ENCODE data around the genes NAA30, SLC35F4 and JKAMP.

GRCh38 chr14:56241429-56242361 is 123.5 kb downstream of the PELI2 start:
- PRO-cap, 5 experiments: no peak in any of the 5 experiments
- RAMPAGE, long total RNA, 2 experiments: no peak in any of the 2 experiments
- RRBS: no CpG with 5 or more reads among the region's 10 CpGs

- PRO-cap, 5 experiments: no peak in any of the 5 experiments
- RAMPAGE, long total RNA, 2 experiments: no peak in any of the 2 experiments
- RRBS: no CpG with 5 or more reads among the region's 10 CpGs
Measured at GRCh38 chr14:56310692-56311126, 192.5 kb downstream of the PELI2 start.

DNA sequence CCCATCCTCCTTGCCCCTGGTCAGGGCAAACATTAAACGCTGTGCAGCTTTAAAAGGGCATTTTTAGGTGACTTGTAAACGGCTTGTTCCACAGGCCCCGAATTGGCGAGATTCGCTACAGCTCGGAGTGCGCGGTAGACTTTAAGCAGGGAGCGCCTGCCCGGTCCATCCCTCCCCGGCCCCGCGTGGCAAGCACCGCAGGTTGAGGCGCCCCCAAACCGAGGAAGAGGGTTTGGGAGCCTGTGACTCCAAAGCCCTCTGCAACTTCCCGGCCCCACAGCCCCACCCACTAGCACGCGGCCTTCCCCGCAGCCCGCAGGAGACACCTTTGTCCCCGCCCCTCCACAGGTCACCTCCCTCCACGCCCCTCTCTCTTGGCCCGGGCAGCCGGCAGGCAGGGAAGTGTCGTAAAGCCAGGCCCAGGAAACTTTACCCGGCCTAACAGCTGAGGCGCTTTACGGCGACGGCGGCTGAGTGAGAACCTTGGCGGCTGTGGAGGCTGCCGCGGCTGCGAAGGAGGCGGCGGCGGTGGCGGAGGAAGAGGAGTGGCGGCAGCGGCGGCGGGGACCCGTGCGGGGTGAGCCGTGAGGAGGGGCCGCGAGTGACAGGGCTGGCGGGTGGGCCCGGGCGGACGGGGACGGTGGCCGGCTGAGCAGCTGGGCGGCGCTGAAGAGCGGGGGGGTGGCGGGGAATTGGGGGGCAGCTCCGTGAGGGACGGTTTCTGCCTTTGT is at the start of gene NAA30:
Gene NAA30 (plus strand): TSS at position 458 of the 731 bp plus-strand sequence.
- PRO-cap, 5 experiments: peak in 5 of 5 experiments; most common plus-strand start position 458 of the sequence (in 4); most common minus-strand start position 260 of the sequence (in 2)
- RAMPAGE, long total RNA, 2 experiments: start-site peak on the plus strand in 1 of 2 experiments, centred at position 464 of the sequence, 1,194 reads per replicate
- RRBS: under 1% methylated on average over 10 of the region's 61 CpGs

- PRO-cap, 5 experiments: no peak in any of the 5 experiments
- RAMPAGE, long total RNA, 2 experiments: no peak in any of the 2 experiments
- RRBS: 8% methylated on average over 51 of the region's 97 CpGs
Measured at GRCh38 chr14:57865385-57866271, at the start of gene SLC35F4. Gene SLC35F4 (minus strand): TSS chr14:57866092.

- PRO-cap, 5 experiments: no peak in any of the 5 experiments
- RAMPAGE, long total RNA, 2 experiments: no peak in any of the 2 experiments
- RRBS: no CpG with 5 or more reads among the region's 1 CpG
Measured at GRCh38 chr14:58288851-58289558, 9.3 kb upstream of the ARID4A start.

GRCh38 chr14:58298999-58299741 is 815 bp downstream of the ARID4A start:
- PRO-cap, 5 experiments: peak in 2 of 5 experiments; most common plus-strand start chr14:58299299 (in 1); most common minus-strand start chr14:58299159 (in 2)
- RAMPAGE, long total RNA, 2 experiments: no peak in any of the 2 experiments
- RRBS: 2% methylated on average over 34 of the region's 72 CpGs

DNA sequence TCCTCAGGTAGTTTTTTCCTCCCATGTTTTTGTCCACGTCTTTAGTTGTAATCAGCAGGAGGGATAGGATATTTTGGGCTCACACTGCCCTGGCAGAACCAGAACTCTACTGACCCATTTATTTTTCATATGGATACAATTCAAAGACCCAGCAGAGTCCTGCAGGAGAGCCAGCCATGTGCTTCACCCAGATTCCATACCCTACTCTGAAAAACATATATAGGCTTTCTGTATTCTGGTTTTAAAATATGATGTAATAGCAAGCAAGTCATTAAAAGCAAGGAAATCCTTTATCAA is 19.0 kb downstream of the DACT1 start:
- PRO-cap, 5 experiments: no peak in any of the 5 experiments
- RAMPAGE, long total RNA, 2 experiments: no peak in any of the 2 experiments
- RRBS: no CpG with 5 or more reads among the region's 1 CpG

DNA sequence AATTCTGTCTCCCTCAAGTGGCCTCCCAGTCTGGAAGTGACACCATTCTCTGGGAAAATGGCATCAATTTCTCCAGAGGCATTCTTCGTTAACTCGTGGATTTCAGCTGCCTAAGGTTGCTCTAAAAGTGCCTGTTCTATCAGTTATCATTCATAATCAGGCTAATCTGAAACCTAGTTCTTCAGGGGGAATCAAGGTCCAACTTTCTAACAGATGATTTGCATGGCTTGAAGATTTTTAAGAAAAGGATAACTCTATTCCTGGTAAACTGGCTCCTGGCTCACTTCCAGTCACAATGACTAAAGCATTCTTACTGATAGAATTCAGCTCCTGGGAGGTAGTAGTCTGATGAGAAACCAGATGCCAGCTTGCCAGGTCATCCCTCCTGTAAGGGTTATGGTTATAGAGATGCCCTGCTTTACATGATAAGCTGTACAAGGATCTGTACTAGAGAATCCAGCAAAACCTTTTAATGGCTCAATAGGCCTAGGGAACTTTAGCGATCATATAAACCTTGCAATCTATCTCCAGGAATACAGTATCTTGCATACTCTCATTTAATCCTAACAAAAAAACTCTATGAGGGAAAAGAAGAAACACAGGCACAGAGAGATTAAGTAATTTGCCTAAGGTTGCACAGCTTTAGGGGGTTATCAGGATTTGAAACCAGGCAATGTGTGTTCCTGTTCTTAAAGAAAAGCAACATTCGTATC is 1.5 kb downstream of the L3HYPDH start:
- PRO-cap, 5 experiments: peak in 1 of 5 experiments; most common plus-strand start position 340 of the sequence (in 1)
- RAMPAGE, long total RNA, 2 experiments: no peak in any of the 2 experiments
- RRBS: no CpG with 5 or more reads among the region's 4 CpGs

DNA sequence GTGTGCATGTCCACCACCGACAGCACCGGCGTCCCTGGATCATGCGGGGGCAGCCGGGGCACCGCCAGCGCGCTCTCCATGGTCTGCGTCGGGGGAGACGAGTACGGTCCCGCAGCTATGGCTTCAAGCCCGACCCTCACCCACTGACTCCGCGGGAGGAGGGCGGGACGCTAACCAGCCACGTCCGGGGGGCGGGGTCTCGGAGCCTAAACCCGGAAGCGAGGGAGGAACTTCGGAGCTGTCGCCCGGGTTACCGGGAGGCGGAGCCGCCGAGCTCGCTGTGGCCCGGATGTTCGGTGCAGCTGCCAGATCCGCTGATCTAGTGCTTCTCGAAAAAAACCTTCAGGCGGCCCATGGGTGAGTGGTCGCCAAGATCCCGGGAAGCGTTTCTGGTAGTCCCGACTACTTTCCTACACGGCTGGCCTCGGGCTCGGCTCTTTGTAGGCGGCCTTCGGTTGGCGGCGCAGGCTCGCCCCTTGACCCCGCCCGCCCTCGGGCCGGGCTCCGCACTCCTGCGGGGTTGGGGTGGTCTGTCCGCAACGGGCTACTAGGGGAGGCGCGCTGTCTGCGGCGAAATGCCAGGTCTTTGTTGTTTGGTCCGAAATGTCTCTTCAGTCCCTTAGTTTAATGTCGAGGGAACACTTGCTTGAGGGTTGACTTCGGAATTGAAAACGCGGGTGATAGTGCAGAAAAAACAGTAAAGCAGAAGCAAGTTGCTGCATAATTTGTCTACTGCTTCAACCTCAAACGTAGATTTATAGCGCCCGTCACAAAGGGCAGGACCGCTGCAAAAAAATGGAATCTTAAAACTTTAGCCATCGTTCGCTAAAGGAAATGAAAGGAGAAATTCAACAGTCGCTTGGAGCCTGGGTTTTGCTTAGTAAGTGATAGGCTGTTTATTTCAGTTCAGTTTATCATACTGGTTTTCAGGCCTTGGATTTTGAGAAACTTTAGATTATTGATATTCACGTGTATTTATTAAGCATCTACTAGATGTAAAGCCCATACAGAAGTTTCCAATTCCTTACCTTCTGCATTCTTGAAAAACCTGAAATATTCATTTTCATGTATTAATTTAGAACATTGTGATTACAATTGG is at the start of gene JKAMP:
Gene JKAMP (plus strand): TSS at position 281 of the 1,099 bp plus-strand sequence.
- PRO-cap, 5 experiments: peak in 5 of 5 experiments; most common plus-strand start position 281 of the sequence (in 3); most common minus-strand start position 145 of the sequence (in 5)
- RAMPAGE, long total RNA, 2 experiments: start-site peak on the plus strand in 2 of 2 experiments, centred at positions 287 to 291 of the sequence, 960 to 1,208 reads per replicate
- RRBS: 2% methylated on average over 8 of the region's 74 CpGs

- PRO-cap, 5 experiments: no peak in any of the 5 experiments
- RAMPAGE, long total RNA, 2 experiments: no peak in any of the 2 experiments
- RRBS: 65% methylated on average over 2 of the region's 11 CpGs
Measured at GRCh38 chr14:59583121-59583523, 6.5 kb upstream of the CCDC175 start.

DNA sequence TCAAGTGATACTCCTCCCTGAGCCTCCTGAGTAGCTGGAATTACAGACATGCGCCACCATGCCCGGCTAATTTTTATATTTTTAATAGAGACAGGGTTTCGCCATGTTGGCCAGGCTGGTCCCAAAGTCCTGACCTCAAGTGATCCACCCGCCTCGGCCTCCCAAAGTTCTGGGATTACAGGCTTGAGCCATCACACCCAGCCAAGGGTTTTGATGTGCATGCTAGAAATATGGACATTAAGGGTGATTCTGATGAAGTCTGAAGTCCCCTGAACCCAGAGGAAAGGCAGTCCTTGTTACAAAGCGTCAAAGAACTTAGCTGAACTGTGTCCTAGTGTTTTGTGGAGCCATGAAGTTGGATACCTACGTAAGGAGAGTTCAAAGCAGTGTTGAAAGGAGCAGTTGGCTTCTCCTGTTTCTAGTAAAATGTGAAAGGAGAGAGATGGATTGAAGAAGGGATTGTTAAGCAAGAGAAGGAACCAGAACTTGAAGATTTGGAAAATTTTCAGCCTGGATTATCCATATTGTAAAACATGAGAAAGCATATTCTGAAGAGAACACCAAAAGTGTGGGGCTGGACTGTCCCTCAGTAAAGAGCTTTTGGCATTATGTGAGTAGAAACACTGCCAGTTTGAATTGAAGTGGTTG is 17.9 kb downstream of the PCNX4 start:
- PRO-cap, 5 experiments: no peak in any of the 5 experiments
- RAMPAGE, long total RNA, 2 experiments: no peak in any of the 2 experiments
- RRBS: no CpG with 5 or more reads among the region's 7 CpGs

GRCh38 chr14:60222676-60223346 is 26.2 kb upstream of the PPM1A start:
- PRO-cap, 5 experiments: no peak in any of the 5 experiments
- RAMPAGE, long total RNA, 2 experiments: no peak in any of the 2 experiments
- RRBS: no CpG with 5 or more reads among the region's 5 CpGs

- PRO-cap, 5 experiments: peak in 5 of 5 experiments; most common minus-strand start chr14:60249107 (in 4)
- RAMPAGE, long total RNA, 2 experiments: no peak in any of the 2 experiments
- RRBS: no CpG with 5 or more reads among the region's 32 CpGs
Measured at GRCh38 chr14:60248922-60249194, 163 bp upstream of the PPM1A start.

- PRO-cap, 5 experiments: peak in 3 of 5 experiments; most common minus-strand start chr14:60250462 (in 3)
- RAMPAGE, long total RNA, 2 experiments: no peak in any of the 2 experiments
- RRBS: no CpG with 5 or more reads among the region's 2 CpGs
Measured at GRCh38 chr14:60250375-60250628, 1.3 kb downstream of the PPM1A start.

DNA sequence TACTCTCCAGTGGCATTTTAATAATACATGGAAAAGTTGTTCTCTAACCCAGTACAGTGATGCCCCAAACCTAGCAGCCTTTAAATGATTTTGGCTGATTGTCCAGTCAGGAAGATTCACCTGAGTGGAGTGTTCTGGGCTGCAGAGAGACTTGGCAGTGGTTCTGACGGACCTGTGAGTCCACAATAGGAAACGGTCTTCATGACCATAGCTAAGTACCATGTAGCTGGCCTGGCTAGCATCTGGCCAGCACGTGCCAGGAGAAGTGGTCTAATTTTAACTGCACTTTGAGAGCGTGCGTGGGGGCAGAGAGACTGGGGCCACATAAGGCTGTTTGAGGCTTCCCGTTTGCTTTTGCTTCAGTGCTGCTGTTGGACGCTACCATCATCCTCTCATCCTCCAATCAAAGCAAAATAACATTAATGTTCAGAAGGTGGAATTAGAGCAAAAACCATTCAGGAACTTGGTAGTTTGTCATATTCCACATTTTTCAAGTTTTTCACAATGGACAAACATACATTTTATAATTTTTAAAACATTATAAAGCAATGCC is 54.8 kb downstream of the PPM1A start:
- PRO-cap, 5 experiments: peak in 3 of 5 experiments; most common plus-strand start position 351 of the sequence (in 2)
- RAMPAGE, long total RNA, 2 experiments: no peak in any of the 2 experiments
- RRBS: no CpG with 5 or more reads among the region's 7 CpGs

DNA sequence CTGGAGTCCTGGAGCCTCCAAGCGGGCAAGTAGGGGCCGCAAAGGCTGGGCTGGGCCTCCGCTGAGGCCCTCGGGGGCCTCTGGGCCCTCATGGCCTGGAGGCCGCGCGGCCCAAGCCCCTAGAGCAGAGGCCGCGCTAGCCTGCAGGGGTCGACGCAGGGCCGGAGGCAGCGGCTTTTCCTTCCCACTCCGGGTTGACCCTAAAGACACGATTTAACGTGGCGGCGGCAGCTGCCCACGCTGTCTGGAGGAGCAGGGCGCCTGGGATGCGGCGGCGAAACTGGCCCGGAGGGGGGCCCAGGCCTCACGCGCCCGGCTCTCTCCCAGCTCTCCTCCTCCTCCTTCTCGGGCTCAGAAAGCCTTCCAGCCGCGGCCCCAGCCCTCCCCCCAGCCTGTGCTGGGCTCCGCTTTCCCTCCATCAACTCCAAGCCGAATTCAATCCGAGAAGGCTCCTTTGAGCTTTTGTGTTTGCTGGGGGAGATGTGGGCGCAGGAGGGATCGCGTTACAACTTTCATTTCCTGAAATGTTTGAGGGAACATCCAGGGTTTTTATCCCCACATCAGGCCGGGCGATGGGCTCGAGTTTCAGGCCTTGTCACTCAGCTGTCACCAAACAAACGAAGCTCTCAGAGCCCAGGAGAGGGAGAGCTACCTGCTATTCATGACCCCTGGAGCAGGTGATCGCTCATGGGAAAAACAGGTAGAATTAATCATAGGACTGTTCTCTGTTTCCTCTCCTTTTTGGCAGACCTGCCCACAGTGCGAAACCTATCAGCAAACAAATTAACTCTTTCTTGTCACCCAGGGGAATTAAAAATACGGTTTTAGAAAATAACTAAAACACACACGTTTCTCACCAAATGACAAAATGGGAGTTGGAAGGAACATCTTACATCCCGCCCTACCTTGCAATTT is 11.4 kb downstream of the SIX1 start:
- PRO-cap, 5 experiments: no peak in any of the 5 experiments
- RAMPAGE, long total RNA, 2 experiments: no peak in any of the 2 experiments
- RRBS: 6% methylated on average over 9 of the region's 45 CpGs

GRCh38 chr14:60890129-60890824 is 90.6 kb downstream of the TRMT5 start:
- PRO-cap, 5 experiments: no peak in any of the 5 experiments
- RAMPAGE, long total RNA, 2 experiments: no peak in any of the 2 experiments
- RRBS: no CpG with 5 or more reads among the region's 9 CpGs

DNA sequence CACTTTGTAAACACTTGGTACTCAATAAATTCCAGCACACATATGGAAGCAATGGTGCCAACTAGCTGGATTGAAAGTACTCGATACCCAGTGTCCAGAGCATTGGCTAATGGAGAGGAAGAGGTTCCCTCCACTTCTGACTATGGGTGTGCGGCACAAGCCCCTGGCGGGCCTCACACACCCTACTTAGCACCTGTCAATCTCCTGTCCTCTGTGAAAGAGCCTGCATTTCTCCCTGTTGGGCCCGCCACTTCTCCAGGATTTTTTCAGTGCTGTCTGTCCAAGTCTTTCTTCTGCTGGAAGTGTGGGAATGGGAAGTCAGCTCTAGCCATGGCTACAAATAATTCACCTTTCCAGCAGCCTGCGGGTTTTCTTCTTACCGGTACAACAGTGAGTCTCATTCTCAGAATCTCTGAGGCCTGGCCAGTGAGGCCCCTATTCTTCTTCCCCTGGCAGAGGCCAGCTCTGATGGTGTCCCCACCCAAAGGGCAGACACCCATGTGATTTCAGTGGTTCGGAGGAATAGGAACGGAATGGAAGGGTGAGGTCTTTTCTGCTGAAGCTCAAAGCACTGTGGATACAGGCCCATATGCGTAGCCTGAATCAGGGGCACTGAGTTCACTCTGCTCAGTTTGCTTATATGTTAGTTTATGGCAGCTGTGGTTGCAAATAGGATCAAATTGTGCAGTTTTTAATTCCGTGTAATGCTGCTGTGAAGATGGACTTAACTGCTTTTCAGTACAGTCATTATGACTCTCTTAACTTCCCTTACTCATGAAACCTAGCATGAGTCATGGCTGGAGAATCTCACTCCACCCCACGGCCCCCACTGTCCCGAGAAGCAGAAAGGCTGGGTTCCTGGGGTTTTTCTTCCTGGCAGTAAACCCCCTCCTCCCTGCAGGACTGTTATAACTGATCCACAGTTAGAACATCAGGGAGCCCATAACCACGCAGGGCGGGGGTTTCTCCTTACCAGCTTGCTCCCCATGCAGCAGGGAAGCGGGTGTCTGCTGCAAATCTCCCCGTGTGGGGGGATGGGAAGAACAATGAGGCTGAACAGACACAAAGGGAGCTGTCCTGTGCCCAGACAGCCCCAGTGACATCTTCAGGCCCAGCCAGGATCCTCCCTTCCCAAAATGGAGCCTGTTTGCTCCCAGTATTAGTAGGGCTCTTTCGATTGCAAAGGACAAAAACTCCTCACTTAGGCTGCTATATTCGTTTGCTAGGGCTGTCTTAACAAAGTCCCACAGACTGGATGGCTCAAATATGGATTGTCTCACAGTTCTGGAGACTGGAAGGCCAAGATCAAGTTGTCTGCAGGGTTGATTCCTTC is 122.6 kb downstream of the SLC38A6 start:
- PRO-cap, 5 experiments: no peak in any of the 5 experiments
- RAMPAGE, long total RNA, 2 experiments: no peak in any of the 2 experiments
- RRBS: no CpG with 5 or more reads among the region's 18 CpGs

DNA sequence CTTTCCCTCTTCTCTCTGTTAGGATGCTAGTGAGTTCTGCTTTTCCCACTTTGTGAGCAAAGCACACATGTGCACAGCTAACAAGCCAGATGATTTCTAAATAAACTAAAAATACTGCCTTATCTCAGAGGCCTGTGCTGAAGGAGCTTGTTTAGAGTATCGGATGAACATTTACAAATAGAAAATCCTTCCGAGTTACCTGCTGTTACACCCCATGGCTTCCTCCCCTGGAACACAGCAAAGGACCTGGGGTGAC is 144.3 kb downstream of the SLC38A6 start:
- PRO-cap, 5 experiments: no peak in any of the 5 experiments
- RAMPAGE, long total RNA, 2 experiments: no peak in any of the 2 experiments
- RRBS: no CpG with 5 or more reads among the region's 2 CpGs

DNA sequence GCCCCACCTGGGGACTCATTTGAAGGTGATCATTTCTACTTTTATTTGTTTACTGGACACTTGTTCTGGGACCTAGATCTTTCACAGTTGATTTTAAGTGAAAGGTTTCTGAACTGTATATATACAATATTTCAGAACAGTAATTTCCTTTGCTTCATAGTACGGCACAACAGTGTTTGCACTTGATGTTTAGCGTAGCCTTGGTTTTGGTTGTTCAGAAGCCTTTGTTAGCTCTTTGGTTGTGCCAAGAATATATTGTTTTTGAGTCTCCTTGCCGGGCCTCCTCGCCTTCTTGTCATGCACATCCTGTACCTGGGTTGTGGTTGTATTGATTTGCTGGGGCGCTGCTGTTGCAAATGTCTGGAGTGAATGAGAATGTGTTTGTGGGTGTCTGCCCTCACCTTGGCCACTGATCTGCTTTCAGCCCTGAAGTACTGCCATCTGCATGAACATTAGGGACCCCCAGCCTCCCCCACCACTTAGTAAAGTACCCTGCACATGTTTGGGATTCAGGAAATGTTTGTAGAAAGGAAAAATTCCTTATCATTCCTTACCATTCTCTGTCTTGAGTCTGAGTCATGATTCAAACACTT is 16.4 kb downstream of the PRKCH start:
- PRO-cap, 5 experiments: peak in 1 of 5 experiments; most common plus-strand start position 377 of the sequence (in 1); most common minus-strand start position 299 of the sequence (in 1)
- RAMPAGE, long total RNA, 2 experiments: no peak in any of the 2 experiments
- RRBS: no CpG with 5 or more reads among the region's 5 CpGs

Measured in liver (tissue), 9 donors.